Jurkat, Clone E6-1 (cell line): Measurements from ENCODE around the genes CCDC141, DNAJC10 and FAM171B.

GRCh38 chr2:178800407-178800899 is 6.8 kb downstream of the TTN start:
- RRBS, result no CpG with 5 or more reads among the region's 10 CpGs

DNA sequence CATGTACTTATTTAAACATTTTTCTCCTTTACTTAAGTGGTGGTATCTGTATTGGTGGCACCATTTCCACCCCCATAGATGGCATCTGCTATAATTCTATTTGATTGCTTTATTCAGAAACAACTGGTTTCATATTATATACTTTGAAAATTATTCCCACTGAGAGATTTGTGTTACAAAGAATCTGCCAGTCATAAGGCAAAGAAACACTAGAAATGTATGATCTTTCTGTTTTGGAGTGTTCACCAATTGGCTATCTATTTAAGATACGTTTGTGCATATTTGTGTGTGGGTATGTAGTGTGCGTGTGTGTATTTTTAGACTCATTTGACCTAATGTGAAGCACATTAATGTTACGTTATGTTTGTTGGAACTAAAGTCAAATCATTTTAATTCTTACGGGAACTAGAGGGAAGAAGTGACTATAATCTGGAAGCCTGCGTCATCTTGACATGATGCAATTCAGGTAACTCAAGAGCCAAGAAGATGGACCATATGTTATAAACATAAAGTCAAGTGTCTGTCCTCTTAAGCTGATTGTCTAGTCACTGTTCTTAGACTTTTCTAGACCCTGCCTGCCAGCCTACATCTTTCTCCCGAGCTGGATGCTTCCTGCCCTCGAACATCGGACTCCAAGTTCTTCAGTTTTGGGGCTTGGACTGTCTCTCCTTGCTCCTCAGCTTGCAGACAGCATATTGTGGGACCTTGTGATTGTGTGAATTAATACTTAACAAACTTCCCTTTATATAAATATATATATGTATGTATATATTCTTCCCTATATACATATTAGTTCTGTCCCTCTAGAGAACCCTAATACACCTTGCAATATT is 1.6 kb upstream of the TTN start:
- RRBS, result no CpG with 5 or more reads among the region's 8 CpGs

DNA sequence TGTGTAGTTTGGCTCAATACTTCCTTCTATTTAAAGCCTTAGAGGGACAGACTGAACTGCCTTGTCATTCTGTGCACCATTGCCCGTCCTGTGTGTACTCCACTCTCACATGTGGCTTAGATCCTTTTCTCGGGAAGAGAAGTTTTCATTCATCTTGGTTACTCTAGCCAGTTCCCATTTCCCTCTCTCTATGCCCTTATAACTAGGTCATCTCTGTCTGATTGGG is 84.9 kb upstream of the TTN start:
- RRBS, result no CpG with 5 or more reads among the region's 2 CpGs

- RRBS, result no CpG with 5 or more reads among the region's 16 CpGs
Observed at GRCh38 chr2:179049001-179050406, at the start of gene CCDC141. TSS of gene CCDC141 (minus strand) at chr2:179050137.

GRCh38 chr2:179123658-179123975 is 73.7 kb upstream of the CCDC141 start:
- RRBS, result no CpG with 5 or more reads among the region's 3 CpGs

GRCh38 chr2:179235569-179236156 is 29.0 kb downstream of the SESTD1 start:
- RRBS, result no CpG with 5 or more reads among the region's 5 CpGs

DNA sequence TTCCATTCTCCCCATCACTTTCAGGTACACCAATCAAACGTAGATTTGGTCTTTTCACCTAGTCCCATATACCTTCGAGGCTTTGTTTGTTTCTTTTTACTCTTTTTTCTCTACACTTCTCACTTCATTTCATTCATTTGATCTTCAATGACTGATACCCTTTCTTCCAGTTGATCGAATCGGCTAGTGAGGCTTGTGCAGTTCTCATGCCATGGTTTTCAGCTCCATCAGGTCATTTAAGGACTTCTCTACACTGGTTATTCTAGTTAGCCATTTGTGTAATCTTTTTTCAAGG is 104.9 kb downstream of the ZNF385B start:
- RRBS, result no CpG with 5 or more reads among the region's 4 CpGs

GRCh38 chr2:181016670-181017175 is 36.3 kb downstream of the UBE2E3 start:
- RRBS, result no CpG with 5 or more reads among the region's 2 CpGs

DNA sequence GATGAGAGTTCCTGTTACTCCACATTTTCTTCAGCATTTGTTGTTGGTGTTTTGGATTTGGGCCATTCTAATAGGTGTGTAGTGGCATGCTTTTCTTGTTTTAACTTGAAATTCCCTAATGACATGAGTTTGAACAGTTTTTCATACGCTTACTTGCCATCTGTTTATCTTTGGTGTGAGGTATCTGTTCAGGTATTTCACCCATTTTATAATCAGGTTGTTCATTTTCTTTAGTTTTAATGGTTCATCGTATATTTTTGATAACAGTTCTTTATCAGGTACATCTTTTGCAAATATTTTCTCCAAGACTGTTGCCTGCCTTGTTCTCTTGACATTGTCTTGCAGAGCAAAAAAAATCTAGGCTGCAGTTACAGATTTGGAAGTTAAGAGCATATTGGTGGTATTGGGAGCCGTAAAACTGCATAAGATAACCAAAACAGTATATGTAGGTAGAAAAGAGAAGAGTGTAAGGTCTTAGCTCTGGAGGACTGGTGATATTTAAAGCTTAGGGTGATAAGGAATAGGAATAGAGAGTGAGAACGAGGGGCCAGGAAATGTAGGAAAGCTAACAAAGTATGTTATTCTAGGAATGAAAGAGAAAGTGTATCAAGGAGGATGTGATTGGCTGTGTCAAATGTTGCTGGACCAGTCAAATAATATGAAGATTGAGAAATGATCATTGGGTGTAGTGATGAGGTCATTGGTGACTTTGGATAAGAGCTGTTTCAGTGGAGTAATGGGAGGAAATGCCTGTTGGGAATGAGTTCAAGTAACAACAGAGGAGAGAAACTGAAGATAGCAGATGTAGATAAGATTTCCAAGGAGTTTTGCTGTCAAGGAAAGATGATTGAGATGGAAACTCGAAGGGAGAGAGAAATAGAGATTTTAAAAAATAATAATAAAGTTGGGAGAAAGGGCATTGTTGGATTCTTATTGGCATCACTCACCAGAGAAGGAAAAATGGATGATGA is 74.2 kb downstream of the UBE2E3 start:
- RRBS, result no CpG with 5 or more reads among the region's 5 CpGs

- RRBS, result no CpG with 5 or more reads among the region's 4 CpGs
Observed at GRCh38 chr2:181395080-181395472, 62.1 kb upstream of the ITGA4 start.

DNA sequence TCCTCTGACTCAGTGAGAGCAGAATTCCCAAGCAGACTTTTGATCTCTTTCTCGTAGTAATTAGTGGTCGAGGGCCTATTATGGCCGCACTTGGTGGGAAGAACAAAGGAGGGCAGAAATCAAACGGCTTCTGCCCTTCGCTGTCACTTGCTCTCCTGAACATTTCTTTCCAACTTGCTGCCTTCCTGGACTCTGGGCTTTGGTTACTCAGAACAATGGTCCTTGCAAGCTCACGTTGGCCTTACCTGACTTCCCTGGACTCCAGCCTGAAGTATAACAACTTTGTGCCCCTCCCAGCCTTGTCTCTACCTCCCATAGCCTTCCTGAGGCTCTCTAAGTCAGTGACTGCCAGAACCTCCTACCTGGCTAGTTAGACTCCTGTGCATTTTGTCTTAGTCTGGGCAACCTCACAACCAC is 30.2 kb upstream of the ITPRID2 start:
- RRBS, result no CpG with 5 or more reads among the region's 6 CpGs

DNA sequence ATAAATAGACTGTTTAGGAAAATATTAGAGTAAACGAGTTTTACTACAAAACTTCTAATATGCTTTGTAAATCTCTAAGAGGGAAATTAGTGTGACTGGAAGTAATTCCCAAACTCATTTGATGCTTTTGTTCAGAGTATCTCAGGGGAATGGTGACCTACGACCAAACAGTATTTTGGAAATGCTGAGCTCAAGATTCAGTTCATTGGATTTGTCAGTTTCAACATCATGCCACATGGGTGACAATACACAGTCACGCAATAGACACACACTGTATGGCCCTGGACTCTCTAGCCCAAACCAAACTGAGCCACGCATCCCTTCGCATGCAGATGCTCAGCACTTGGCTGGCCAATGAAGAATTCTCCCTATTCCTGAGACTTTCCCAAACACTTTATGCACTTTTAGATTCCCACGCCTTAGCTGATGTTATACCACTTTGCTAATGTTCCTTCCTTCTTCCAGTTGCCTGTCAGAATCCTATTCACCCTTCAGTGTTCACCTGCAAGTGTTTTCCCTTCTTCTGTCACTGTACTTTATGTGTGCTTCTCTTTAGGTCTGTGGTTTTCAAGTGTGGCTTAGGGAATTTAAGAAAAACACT is 10.0 kb downstream of the PDE1A start:
- RRBS, result no CpG with 5 or more reads among the region's 6 CpGs

GRCh38 chr2:182715705-182716714 is at the start of gene DNAJC10:
TSS of gene DNAJC10 (plus strand) at chr2:182716257.
- RRBS, result 1% methylated on average over 5 of the region's 77 CpGs

GRCh38 chr2:182912825-182913233 is 46.4 kb upstream of the FRZB start:
- RRBS, result no CpG with 5 or more reads among the region's 1 CpG

GRCh38 chr2:184765597-184765819 is 167.2 kb downstream of the ZNF804A start:
- RRBS, result no CpG with 5 or more reads among the region's 4 CpGs

GRCh38 chr2:185746618-185747021 is 8.0 kb downstream of the FSIP2 start:
- RRBS, result no CpG with 5 or more reads among the region's 6 CpGs

GRCh38 chr2:186149916-186151177 is 335.7 kb upstream of the ZC3H15 start:
- RRBS, result no CpG with 5 or more reads among the region's 3 CpGs

DNA sequence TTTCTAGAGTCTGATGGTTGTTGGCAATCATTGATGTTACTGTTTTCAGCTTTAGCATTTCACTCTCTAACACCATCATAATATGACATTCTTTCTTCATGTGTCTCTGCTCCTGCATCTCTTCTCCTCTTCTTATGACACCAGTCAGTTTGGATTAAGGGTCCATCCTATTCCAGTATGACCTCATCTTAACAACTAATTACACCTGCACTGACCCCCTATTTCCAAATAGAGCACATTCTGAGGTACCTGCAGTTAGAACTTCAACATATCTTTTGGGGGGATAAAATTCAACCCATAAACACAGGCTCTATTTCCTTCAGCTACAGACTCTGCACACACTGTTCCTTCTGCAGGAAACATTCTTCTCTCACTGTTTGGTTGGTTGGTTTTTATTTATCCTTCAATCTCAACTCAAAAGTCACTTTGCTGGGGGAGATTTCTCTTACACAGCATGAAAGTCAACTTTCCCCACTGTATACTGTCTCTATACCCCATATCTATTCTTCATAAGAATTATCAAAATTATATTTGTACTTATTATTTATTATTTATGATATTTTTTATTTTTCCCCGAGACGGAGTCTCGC is 305.6 kb upstream of the ZC3H15 start:
- RRBS, result no CpG with 5 or more reads among the region's 3 CpGs

GRCh38 chr2:186544218-186544915 is 45.5 kb upstream of the ITGAV start:
- RRBS, result no CpG with 5 or more reads among the region's 3 CpGs

DNA sequence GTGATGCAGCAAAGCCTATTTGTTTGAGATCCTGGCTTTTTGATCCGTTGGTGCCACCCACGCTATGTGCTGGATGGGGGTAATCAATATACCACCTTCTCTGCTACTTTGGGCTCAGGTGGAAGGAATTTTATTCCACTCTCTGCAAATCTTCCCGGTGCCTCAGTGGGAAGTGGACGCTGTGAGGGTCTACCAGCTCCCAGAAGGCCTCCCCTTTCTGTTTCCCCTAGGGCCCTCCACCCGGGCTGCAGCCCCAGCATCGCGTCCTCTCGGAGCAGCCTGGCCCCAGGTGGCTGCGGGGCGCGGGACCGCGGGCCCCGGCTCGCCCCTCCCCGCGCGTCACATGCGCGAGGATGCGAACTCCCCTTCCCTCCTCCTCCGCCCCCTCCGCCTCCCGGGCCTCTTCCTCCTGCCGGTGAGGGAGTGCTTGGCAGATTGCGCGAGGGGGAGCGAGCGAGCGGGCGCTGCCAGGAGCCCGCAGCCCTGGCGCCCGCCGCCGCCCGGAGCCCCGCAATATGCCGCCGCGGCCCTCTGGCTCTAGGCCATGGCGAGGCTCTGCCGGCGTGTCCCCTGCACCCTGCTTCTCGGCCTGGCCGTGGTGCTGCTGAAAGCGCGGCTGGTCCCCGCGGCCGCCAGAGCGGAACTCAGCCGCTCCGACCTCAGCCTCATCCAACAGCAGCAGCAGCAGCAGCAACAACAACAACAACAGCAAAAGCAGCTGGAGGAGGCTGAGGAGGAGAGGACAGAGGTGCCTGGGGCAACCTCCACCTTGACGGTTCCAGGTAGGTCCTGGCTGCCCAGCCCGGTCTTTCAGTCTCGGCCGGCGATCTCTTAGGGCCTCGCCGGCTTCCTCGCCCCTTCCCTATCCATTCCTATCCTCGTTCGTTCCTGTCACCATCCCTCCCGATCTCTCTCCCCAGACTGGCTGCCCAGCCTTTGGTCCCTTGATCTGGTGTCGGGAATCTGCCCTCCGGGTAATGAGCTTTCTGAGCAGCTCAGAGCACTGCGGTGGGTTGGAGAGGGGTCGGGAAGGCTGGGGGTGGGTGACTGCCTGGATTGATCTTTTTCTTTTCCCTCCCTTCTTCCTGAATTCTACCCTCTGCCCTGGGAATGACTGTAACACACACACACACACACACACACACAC is at the start of gene FAM171B:
FAM171B (plus strand) TSS at position 431 of the 1,147 bp plus-strand sequence.
- RRBS, result 2% methylated on average over 36 of the region's 69 CpGs